ENCODE data around the genes ARRDC2, JUND and CERS1.

DNA sequence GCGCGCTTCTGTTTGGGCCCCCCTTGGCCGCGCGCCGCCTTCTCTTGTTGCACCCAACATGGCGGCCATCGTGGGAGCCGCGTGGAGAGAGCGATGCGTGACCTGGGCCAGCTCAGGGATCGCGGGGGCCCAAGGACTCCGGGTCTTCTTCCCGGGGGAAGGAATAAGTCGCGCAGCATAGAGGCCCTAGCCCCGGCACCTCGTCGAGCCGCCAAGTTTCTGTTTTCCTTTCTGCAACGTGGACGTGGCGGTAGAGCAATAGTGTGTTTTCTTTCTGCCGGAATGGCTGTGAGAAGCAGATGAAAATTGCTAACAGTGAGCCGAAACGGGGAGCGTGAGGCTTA, 327 bp downstream of the RPL18A start:
- PRO-cap: no peak

- PRO-cap: no peak
Observed at GRCh38 chr19:17942454-17943203, 9.8 kb downstream of the CCDC124 start.

DNA sequence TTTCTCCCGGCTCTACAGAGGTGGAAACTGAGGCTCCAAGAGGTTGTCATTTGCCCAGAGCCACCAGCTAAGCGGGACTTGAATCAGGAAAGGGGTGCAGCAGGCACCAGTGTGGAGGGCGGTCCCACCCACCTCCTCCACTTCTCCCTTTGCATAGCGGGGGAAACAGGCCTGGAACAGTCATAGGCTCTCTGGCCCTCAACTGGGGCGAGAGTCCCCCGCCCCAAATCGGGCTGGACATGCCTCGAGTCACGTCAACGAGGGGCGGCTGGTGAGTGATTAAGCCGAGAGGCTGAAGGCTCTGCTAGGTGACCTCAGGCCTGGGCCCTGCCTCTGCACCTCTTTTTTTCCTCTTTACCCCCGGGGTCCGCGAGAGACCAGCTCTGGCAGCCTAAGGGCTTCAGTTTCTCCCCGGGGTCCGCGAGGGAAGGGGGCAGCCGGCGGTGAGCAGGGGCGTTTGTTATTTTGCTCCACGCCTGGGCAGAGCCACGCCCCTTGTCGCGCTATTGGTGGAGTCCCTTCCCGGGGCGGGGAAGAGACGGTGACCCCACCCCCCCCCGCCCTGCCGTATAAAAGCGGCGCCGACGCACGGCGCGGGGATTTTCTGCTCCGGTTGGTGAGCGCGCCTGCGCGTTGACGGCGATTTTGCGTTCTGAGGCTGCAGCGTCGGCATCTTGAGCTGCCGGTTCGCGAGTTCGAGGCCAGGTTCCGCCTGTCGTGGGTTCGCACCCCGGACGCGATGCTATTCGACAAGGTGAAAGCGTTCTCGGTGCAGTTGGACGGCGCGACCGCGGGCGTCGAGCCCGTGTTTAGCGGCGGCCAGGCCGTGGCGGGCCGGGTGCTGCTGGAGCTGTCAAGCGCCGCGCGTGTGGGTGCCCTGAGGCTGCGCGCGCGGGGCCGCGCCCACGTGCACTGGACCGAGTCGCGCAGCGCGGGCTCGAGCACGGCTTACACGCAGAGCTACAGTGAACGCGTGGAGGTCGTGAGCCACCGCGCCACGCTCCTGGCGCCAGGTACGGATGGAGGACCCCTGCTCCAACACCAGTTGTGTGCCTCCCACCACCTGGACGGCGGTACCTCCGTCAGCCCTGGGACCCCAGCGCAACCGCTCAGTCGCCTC, at the start of gene ARRDC2:
ARRDC2 (plus strand) TSS at position 599 of the 1,120 bp plus-strand sequence.
- PRO-cap: bidirectional peak, plus-strand start at position 599 of the sequence, minus-strand start at position 497 of the sequence; unidirectional peak, plus-strand start at position 965 of the sequence

DNA sequence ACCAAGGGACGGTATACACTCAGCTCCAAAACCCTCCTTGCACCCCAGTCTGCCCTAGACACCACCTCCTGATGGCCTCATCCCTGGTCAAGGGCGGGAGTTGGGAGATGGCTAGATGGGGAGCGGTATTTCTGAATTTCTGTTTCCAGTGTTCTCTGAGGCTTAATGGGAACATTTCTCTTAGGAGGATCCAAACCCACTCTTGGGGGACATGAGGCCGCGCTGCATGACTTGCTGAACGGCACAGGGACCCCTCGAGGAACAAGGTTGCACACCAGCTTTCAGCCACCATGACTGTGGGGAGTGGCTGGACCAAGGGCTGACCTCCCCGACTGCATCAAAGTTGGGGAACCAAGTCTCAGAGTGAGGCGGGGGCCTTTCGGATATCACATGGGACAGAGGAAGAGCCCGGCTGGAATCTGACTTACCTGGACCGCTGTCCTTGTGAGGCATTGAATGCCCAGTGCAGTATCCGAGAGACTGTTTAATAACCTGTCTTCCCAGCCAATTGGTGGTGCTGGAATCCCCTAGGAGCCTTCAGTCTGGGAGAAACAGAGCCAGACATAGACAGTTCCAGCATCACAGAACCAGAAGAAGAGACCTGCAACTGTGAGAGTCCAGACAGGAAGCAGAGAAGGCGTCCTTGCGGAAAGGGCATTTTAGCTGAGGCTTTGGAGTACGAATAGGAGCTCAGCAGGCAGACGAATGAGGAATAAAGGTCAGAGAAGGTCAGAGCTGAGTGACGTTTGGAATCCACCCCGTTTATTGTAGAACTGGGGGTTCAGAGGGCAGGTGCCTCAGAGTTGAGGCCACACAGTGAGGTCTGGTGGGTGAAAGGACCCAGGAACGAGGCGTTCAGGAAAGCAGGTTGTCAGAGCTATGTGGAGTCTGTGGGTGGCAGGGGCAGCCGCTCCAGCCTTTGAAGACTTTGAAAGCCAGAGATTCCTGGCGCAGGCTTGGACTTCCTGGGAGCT, 5.0 kb downstream of the ARRDC2 start:
- PRO-cap: no peak

GRCh38 chr19:18135951-18136455, 17.0 kb upstream of the PIK3R2 start:
- PRO-cap: no peak

GRCh38 chr19:18185506-18185724, 7.6 kb upstream of the MPV17L2 start:
- PRO-cap: no peak

- PRO-cap: no peak
Observed at GRCh38 chr19:18267479-18267860, 6.8 kb downstream of the IQCN start.

GRCh38 chr19:18273961-18274179, 382 bp downstream of the IQCN start:
- PRO-cap: no peak

GRCh38 chr19:18280944-18281977, at the start of gene JUND:
Gene JUND, minus strand, starts transcription at chr19:18281622.
- PRO-cap: bidirectional peak, plus-strand start at chr19:18281881, minus-strand start at chr19:18281622

DNA sequence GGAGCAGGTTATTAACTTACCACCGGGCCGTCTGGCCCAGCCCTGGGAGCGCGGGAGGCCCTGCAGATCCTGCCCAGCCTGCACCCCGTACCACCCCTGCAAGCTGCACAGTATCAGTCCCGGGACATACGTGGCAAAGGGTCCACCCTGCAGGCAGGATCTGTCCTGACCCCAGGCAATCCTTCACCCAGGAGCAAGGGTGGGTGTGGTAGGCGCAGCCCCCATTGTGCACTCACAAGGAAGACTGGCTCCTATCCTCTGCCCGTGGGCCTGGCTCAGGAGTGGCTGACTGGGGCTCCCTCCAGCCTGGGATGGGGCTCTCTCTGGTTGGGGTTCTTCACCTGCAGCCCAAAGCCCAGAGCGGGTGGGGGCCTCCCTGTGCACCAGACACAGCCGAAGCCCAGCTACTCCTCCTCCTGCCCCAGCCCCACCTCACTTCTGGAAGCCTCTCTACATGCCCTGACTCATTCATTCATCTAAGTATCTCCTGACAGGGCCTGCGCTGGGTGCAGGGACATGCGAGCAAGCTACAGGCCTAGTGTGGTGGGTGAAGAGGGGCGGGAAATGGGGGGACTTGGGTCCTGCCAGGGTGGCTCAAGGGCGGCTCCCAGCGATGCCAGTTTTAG, 12.9 kb downstream of the LSM4 start:
- PRO-cap: no peak

DNA sequence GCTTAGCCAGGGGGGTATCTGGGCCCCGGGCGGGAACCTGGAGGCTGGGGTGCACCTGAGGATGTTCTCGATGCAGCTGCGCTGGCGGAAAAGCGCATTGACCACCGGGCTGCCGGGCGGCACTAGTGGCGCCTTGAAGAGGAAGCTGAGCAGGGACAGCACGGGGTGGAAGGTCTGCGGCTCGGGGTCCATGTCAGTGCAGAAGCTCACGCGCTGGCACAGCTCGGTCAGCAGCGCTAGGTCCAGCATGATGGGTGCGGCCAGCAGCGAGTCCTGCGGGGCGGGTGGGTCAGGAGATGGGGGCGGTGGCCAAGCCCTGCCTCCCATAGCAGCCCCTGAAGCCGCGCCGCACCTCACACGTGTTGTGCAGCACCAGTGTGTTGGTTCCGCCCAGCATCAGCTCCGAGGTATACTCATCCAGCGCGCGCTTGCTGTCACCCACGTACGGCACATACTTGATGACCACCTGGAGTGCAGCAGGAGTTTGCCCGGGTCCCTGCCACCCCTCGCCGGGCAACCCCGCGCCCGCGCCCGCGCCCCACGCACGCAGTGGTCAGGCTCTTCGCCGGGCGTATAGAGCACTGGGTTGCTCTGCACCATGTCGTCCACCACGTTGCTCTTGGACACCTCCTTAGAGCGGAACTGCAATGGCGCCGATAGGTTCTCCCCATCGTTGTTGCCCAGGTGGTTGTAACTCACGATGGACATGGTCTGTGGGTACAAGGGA, 2.6 kb downstream of the ISYNA1 start:
- PRO-cap: no peak

- PRO-cap: no peak
Observed at GRCh38 chr19:18455894-18456231, 17.9 kb upstream of the ISYNA1 start.

DNA sequence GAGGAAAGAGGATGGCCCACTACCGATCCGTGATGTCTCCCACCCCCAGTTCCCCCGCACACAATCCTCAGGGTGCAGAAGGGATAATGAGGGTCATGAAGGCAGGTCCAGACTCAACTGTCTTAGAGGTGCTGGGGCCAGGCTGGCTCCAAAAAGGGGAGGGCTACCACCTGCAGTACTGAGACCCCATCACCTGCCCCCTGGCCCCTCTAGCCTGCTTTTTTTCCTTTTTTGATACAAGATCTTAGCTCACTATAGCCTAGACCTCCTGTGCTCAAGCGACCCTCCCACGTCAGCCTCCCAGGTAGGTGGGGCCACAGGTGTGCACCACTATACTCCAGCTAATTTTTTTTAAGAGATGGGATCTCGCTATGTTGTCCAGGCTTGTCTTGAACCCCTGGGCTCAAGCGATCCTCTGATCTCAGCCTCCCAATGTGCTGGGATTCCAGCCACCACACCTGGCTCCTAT, 20.6 kb upstream of the ISYNA1 start:
- PRO-cap: no peak

DNA sequence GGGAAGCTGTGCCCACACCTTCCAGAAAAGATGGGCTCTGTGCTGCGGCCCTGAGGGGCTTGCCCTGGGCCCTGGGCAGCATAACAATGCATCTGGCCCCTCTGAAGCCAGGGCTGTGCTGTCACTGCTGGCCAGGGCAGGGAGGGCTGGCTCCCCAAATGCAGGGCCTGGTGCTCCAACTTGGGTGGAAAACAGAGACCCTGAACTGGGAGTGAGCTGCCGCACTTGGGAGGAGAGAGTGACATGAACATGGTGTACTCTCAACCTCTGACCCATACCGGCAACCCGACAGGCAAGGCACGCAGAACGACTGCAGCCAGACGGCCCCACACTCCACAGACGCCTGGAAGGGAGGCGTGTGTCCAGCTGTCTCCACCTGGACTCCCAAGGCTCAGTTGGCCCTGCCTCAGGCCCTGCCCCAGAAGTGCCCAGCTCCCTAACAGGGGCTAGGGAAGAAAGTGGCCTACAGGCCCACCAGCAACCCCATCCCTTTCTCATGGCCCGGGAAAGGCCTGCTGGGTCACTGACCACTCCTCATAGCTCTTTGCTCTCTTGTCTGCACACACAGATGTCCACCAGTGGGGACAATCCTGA, 28.5 kb downstream of the ELL start:
- PRO-cap: no peak

DNA sequence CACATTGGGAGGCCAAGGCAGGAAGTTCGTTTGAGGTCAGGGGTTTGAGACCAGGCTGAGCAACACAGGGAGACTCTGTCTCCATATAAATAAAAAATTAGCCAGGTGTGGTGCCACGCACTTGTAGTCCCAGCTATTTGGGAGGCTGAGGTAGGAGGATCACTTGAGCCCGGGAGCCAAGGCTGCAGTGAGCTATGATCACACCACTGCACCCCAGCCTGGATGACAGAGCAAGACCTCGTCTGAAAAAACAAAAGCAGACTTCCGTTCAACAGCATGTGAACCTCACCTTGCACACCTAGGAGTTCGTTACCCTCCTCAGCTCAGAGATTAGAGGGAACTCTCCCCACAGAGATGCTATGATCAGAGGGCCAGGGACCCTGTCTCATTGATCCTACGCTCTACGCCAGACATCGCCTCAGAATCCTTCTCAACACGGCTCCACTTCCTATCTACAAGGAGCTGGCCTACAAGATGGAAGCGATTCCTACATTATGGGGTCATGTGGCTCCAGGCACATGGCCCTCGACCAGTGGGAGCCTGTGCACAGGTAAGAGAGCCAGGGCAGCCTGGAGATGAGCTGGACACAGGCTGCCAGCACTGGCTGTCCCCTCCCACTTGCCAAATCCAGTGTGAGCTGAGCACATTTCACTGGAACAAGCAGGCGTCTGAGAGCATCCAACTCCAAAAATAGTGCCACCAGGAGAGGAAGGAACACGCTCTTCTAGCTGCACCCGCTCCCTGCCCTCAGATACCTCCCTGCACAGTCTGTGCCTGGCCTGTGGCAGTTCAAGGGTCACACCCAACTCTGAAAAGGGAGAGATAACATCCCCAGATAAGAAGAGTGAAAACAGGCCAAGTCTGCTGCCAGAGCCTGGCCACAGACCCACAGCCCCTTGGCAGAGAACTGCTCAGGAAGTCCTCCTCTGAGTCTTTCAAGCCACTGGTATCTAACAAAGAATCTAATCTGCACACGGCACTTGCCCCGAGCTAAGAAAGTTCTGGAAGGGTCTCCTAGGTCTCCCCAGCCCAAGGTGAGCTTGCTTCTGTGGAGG, 15.1 kb downstream of the ELL start:
- PRO-cap: unidirectional peak, minus-strand start at position 936 of the sequence

- PRO-cap: no peak
Observed at GRCh38 chr19:18577472-18577930, 5.8 kb downstream of the UBA52 start.

DNA sequence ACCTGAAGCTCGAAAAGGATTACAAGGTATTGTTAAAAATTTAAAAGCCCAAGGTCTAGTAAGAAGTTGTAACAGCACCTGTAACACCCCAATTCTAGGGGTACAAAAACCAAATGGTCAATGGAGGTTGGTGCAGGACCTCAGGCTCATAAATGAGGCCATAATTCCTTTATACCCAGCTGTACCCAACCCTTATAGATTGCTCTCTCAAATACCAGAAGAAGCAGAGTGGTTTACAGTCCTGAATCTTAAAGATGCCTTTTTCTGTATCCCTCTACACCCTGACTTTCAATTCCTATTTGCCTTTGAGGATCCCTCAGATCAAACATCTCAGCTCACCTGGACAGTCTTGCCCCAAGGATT, 7.5 kb upstream of the REX1BD start:
- PRO-cap: no peak

- PRO-cap: bidirectional peak, plus-strand start at chr19:18589254, minus-strand start at chr19:18589045
Observed at GRCh38 chr19:18588926-18589803, 567 bp downstream of the REX1BD start.

DNA sequence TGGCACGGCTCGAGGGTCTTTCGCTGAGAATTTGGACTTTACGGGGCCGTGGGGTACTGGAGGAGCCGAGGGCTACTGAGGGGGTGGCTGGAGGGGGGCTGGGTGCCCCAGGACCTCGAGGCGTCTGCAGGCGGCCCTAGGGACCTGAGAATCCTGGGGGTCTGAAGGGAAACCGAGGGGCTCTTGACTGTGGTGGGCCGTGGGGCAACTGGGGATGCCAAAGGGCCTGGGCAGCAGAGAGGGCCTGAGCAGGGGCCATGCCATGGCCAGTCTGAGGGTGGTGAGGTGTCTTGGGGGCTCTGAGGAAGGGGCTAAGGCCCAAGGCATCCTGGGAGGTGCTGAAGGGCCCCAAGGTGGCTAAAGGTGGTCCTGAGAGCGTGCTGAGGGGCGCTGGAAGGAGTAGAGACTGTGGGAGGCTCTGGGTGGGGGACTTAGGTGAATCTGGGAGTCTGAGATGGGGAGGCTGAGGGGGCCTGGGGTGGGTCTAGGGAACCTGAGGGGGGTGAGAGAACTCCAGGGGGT, 465 bp downstream of the KLHL26 start:
- PRO-cap: no peak

GRCh38 chr19:18895813-18896500, at the start of gene CERS1:
Gene CERS1, minus strand, starts transcription at chr19:18896158.
- PRO-cap: no peak